B cell (primary cell): ENCODE measurements around a stretch of chr20.

- PRO-cap: no peak
- CAGE, long polyA plus RNA: no peak
Measured at GRCh38 chr20:42837485-42837944, 352.2 kb downstream of the PTPRT start.

DNA sequence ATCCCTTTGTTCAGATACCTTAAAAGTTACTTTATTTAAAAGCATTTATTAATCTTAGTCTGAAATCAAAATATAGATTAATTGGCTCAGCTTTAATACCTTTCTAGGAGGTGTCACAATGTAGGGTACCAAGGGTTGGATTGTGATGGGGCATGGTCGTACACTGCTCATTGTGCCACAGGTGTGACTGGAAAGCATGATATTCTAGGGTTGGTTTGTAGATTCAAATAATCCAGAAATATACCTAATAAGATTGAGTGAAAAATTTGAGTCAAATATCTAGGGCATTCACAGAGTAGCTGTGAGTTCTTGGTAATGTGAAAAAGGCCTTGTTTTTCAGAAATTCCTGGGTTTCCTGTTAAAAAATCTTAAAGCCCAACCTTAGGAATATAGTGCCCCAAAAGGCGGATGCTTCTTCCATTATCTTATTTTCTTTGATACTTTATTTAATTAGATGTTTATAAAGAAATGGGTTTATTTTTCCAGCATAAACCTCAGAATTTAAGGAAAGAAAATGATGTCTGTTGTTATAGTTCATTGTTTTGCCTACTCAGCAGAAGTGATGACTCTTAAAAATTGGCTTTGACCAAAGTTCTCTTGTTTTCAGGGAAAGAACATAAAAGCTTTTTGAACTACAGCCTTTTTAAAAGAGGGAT, 4.8 kb downstream of the SRSF6 start:
- PRO-cap: no peak
- CAGE, long polyA plus RNA: no peak

DNA sequence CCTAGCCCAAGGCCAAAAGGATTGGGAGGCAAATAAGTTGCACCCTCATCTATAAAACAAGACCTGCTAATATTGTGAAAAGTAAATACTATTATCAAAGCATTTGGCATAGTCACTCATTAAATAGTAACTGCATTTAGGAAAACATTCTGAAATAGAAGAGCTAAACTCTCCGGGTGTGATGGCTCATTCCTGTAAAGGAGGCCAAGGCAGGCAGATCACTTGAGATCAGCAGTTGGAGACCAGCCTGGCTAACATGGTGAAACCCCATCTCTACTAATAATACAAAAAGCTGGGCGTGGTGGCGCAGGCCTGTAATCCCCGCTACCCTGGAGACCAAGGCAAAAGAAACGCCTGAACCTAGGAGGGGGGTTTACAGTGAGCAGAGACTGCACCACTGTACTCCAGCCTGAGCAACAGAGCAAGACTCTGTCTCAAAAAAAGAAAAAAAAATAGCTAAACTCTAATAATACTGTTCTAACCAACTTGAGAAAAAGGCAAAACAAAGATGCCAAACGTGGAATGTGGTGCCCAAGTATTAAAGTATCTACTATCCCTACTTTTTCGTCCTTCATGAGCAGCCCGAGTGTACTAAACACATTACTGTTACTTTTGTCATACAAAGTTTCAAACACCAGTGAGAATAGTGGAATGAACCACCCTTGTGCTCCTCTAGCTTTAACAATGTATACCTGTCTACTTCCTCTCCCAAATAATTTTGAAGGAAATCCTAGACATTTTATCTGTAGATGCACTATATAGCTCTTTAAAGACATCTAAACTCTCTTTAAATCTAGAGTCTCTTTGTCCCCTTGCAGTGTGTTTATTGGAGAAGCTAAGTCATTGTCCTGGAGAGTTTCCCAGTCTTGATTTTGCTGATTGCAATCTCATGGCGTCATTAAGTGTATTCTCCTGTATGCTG, 8.5 kb downstream of the SRSF6 start:
- PRO-cap: no peak
- CAGE, long polyA plus RNA: no peak

DNA sequence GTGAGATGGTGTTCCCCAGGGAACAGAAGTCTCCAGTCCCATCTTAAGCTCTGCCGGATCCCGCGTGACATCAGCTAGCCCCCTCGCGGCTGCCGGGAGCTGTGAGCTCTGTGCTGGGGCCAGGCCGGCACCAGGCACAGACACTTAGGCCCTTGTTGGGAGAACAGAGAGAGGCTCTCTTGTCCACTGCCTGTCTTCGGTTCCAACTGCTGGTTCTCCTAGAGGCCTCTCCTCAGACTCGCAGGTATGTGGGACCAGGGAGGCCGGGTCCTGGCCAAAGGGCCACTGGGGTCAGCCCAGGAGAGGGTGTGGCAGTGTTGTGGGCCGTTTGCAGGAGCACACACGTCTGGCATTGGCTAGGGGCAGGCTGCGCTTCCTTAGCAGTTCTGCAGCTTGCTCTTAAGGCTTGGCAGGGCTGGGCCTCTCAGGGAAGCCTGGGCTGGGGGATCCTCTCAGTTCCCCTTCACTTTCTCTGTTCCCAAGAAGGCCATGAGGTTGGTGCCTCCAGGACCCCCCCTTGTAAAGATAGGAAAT, 6.3 kb downstream of the SGK2 start:
- PRO-cap: no peak
- CAGE, long polyA plus RNA: no peak

GRCh38 chr20:43570201-43570986, 11.6 kb downstream of the SGK2 start:
- PRO-cap: no peak
- CAGE, long polyA plus RNA: no peak

DNA sequence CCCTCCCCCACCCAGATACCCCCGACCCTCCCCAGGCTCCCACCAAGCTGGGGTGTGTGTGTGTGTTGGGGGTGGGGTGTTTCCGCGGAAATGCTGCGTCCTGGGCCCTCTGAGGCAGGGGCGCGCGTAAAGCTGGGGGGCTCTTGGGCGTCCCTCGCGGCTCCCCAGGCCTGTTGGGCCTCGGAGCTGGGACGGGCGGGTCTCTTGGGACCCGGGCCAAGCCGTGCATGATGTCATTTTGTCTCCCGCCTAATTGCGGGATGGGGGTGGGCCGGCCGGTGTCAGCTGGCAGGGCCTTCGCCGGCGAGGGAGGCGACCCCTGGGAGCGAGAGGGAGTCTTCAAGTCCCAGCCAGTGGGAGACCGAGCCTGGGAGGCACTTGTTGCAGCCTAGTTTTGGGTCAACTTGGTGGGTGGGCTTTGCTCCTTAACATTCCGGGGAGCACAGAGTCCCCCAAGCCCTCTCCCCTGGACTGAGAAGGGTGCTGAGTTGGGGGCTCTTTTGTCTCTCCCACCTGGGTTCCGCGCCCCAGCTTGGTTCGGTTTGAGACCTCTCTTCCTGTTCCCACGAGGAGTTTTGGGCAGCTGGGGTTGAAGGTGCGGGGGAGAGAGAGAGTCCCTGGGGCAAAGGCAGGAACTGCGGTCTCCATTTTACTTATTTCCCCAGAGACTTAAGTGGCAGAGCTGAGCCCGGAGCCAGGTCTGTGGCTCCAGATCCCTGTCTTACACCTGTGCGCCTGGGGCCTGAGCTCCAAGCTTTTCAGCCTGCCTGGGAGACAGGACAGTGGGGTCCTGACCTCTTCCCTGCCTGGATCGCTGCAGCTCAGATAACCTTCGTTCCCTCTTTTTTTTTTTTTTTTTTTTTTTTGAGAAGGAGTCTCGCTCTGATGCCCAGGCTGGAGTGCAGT, 692 bp downstream of the MYBL2 start:
- PRO-cap: no peak
- CAGE, long polyA plus RNA: no peak

- PRO-cap: no peak
- CAGE, long polyA plus RNA: no peak
Measured at GRCh38 chr20:43863936-43864397, 50.7 kb upstream of the TOX2 start.

DNA sequence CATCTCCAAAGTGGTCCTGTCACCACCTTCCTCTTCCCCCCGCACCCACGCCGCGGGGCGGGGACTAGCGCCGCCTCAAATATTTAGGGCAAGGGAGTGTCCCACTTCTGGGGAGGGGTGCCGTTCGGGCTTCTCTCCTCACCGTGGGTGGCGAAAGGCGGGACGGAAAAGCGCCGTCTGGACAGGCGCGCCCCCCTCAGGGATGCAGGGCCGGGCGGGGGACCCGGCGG, 319 bp upstream of the TOX2 start:
- PRO-cap: no peak
- CAGE, long polyA plus RNA: no peak

DNA sequence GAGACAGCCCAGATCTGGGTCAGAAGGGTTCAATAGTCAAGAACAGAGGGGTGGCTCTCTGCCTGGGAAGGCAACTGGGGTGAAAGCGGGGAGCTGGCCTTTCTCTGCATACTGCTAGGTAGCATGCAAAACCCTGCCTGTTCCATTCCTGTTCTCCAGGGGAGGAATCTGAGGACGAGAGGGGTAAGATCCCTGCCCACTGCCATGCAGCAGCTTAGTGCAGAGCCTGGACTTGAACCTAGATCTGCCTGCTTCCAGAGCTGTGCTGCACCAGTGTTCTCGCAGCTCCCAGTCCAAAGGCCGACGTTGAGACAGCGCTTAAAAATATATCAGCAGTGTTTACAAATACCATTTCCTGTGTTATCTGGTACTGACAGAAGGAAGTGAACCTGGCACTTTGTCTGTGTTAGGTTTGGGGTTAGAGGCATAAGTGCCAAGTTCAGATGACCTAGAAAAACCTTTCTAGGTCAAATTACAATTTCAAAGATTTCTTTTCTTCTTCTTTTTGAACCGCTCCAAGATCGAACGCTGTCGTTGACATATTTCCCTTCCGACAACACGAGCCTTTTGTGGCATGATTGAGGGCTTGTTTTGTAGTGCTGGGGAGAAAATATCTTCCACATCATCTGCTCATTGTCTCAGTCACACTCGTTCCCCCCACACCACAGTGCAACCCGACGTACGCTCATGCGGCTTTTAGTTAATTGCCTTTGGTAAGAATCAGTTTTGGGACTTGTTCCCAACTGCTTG, 44.6 kb downstream of the TOX2 start:
- PRO-cap: no peak
- CAGE, long polyA plus RNA: no peak

DNA sequence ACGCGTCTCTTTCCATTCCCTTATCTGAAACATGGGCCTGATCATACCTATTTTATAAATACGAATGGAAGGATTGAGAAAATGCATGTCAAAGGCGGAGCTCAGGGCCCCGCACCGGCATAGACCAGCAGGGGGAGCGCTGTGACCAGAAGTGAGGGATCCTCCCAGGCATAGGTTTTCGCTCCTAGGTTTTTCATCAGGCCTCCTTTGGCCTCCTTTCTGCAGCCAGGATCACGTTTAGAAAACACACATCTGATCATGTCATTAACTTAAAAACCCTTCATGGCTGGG, 70.3 kb downstream of the JPH2 start:
- PRO-cap: no peak
- CAGE, long polyA plus RNA: no peak

GRCh38 chr20:44182207-44182686, 4.7 kb downstream of the JPH2 start:
- PRO-cap: no peak
- CAGE, long polyA plus RNA: no peak

DNA sequence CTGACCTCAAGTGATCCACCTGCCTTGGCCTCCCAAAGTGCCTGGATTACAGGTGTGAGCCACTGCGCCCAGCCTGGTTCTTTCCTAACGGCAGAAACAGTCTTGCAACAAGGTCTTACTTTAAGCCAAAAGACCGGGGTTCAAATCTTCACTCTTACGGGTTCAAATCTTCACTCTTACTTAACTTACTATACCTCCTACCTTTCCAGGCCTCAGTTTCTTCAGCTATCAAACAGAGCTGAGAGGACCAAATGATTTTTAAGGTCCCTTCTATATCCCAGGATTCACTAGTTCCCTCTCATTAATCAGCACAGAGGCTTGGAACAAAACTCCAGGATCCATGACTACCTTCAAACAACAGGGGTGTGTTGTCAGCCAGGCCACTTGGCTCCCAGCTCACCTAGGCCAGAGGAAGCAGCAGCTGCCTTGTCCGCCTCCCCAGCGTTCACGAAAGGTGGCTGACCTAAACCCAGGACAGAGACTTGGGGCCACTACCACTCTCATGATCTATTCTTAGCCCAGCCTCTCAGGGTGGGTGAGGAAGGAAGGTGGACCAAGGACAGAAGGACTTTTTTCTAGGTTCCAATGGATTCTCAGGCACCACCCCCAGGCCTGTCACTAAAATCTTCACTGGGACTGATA, 1.5 kb downstream of the FITM2 start:
- PRO-cap: no peak
- CAGE, long polyA plus RNA: no peak

DNA sequence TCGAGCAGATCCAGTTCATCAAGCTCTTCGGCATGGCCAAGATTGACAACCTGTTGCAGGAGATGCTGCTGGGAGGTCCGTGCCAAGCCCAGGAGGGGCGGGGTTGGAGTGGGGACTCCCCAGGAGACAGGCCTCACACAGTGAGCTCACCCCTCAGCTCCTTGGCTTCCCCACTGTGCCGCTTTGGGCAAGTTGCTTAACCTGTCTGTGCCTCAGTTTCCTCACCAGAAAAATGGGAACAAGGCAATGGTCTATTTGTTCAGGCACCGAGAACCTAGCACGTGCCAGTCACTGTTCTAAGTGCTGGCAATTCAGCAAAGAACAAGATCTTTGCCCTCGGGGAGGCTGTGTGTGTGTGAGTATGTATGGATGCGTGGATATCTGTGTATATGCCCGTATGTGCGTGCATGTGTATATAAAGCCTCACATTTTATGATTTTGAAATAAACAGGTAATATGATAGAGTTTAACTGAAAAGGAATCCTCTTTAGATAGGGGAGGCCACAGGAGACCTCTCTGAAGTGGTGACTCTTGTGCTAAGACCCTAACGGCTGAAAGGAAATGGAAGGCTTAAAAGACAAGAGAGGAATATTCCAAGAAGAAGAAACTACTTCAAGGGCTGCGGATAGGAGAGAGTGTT, 51.4 kb upstream of the TTPAL start:
- PRO-cap: no peak
- CAGE, long polyA plus RNA: no peak

GRCh38 chr20:44433403-44434612, 41.9 kb upstream of the TTPAL start:
- PRO-cap: no peak
- CAGE, long polyA plus RNA: no peak

DNA sequence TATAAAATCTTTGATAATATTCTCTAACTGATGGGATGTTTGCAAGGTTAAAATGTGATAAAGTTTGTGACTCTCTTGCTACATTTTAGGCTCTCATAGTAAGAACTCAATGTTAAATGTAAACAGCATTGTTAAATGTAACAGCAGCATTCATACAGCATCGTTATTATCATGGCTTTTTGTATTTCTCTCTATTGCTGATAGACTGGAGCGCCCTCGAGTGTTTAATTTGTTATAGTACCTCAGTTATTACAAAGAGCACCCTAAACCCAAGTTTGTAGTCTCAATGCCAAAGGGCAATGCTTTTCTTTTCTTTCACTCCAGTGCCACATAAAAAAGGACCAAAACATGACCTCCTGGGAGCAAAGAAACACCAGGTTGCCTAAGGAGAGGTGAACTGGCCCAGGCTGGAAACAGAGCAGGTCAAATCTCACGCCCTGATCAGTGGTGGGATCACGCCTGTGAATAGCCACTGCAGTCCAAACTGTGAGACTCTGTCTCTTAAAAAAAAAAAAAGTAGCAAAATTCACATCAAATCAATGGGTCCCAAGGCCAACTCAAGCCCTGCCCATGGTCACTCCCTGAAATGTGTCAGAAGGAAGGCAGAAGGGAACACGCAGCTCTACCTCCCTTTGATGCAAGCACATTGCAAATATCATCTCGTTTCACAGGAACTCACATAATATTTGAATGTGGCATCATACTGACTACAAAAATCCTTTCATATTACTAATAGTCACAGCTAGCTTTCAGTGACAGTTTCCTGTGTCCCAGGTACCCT, 14.7 kb upstream of the TTPAL start:
- PRO-cap: no peak
- CAGE, long polyA plus RNA: no peak

GRCh38 chr20:44494030-44494747, 18.5 kb downstream of the TTPAL start:
- PRO-cap: no peak
- CAGE, long polyA plus RNA: no peak

DNA sequence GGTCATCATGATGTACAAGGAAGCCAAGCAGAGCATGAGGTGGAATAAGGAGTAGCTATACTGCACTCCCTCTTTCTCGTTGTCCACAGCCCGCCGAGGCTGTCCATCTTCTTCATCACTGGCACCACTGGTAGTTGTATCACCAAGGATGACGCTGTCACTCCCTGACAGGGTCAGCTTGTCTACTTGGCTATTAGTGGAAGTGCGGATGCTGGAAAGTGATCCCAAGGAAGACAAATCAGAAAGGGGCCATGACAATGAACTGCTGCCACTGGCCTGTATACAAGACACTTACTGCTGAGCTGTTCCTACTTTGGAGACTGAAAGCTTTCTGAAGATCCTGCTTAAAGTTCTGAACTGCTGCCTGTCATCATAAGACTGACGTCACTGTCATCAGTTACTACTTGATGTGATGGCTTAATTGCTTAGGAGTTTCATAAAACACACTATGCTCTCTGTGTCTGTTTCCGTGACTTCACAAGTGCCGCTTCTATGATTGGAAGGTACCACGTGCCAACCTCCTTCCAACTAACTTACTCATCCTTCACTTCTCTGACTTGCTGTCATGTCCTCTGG, 20.7 kb downstream of the SERINC3 start:
- PRO-cap: no peak
- CAGE, long polyA plus RNA: no peak

DNA sequence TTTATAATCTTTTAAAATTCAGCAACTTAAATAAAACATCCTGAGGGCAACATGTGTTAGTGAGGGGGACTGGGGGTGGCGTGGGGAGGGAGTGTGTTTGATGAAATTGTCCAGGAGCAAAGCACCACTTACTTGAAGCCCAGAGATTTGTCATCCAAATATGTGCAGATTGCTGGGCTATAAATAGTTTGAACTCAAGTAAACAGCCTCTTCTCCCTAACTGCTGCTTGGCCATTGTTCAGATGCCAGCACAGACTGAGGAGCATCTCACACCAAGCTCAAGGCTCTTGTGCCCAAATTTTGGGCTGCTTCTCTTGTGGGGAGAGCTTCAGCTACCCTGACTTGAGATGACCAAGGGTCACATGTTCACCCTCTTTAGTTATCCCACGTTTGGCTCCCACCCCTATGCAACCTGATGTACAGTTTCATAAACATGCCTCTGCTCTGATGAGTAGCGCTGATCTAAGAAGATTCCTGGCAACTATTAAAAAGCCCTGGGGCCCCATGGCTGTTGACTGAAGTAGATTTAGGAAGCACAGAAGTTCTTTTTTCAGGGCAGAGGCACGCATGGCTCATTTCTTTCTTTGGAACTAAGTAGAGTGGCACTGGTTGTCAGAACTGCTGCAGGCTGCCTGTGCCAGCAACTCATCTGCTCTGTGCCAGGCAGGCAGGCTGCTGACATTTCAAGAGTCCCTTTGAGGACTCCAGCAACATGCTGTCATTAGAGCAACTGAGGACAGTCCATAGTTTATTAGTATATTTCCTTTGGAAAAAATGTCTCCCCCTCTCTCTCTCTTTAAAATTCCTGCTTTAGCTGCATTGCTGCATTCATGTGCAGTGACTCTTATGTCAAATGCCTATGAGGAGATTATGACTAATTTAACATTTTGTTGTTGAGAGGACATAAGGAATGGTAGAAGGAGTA, 9.6 kb upstream of the PKIG start:
- PRO-cap: no peak
- CAGE, long polyA plus RNA: no peak

GRCh38 chr20:44594619-44595206, 12.3 kb downstream of the PKIG start:
- PRO-cap: no peak
- CAGE, long polyA plus RNA: no peak

DNA sequence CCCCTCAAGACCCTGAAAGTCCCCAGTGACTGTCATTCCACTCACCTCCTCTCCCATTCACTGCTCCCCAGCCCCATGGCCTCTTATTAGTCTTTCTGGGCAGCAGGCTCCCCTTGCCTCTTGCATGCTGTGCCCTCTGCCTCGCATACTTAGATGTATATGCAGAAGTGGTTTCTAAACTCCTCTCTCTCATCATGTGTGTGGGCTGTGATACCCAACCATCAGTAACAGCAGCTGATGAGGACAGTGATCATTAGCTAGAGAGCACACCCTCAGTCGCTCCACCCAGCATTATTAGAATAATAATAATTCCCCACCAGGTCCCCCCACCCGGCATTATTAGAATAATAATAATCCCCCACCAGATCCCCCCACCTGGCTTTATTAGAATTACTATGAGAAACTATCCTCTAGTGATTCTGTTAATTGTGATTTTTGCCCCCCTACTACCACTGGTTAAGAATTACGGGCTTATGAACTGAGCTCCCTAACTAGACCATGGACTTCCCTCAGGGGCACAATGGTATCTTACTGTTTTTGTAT, 14.6 kb downstream of the PKIG start:
- PRO-cap: no peak
- CAGE, long polyA plus RNA: no peak